Diencephalon (tissue), 2 donors: ENCODE data around the genes CLIC4, MACO1 and STMN1.

DNA sequence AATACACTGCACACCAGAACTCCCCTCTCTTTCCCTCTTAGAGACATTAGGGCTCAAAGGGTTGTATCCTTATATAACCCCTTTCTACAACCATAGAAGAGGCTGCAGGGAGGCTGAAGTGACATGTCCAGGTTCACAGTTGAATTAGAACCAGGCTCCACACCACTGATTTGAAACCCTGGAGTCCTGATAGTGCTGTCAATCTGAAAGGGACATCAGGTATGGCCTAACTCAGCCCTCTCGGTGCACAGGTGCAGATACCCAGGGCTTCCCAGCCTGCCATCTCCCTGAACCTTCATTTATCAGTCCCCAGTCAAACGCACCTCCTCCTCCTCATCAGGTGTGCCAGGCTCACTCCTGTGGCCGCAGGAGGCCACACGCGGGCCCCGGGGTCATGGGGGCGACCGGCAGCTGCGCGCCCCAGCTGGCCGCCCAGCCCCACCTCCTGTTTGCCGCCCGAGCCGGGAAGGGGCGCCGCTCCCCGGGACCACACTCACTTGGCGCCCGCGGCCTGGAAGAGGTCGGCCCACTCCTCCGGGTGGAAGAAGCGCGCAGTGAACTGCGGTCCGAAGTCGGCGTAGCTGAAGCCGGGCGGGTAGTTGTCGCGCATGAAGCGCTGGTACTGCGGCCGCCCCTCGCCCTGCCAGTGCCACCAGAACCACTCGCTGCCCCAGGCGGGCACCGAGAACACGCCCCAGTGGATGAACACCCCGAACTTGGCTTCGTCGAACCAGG is 522 bp downstream of the FUCA1 start:
- RAMPAGE, long total RNA: no peak

DNA sequence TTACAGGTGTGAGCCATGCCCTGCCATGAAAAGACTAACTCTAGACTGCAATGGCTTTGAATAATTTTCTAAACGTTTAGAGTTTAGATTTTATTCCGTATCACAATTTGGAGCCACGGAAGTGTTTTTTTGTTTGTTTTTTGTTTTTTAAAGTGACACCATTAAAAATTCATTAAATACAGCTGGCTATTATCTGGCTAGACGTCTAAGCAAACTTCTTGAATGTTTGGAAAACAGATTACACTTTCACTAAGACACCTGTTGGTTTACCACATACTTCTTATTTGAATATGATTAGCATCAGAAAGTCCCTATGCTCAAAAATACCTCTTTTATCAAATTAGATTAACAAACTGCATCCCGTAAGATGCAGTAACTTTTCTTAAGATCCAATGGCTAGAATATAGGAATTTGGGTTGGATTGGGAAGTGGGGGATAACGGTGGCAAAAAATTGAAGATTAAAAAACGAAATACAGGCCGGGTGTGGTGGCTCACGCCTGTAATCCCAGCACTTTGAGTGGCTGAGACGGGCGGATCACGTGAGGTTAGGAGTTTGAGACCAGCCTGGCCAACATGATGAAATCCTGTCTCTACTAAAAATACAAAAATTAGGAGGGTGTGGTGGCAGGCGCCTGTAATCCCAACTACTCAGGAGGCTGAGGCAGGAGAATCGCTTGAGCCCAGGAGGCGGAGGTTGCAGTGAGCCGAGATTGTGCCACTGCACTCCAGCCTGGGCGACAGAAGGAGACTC is 1.5 kb upstream of the PNRC2 start:
- RAMPAGE, long total RNA: no peak

DNA sequence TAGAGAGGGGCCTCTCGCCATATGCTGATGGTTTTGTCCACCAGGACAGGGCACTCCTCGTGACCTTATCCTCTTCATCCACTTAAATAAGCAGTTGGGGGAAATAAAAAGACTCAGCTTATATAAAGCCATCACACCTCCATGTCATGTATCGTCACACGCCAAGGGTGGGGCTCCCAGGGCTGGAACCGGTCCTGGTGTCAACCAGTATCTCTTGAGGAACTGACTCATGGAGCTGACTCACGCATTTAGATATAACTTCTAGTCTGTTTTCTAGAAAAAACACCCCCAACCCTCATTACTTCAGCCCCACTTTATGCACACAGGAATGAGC is 6.8 kb upstream of the IL22RA1 start:
- RAMPAGE, long total RNA: no peak

GRCh38 chr1:24744650-24745684 is at the start of gene CLIC4:
CLIC4 (plus strand) TSS chr1:24745447.
- RAMPAGE, long total RNA: start-site peak on the plus strand at chr1:24745373-24745492, 914 and 771 reads in 2 replicates

- RAMPAGE, long total RNA: no peak
Observed at GRCh38 chr1:24988357-24988700, 58.3 kb upstream of the RUNX3 start.

GRCh38 chr1:25109607-25110055 is 122.7 kb downstream of the SYF2 start:
- RAMPAGE, long total RNA: no peak

DNA sequence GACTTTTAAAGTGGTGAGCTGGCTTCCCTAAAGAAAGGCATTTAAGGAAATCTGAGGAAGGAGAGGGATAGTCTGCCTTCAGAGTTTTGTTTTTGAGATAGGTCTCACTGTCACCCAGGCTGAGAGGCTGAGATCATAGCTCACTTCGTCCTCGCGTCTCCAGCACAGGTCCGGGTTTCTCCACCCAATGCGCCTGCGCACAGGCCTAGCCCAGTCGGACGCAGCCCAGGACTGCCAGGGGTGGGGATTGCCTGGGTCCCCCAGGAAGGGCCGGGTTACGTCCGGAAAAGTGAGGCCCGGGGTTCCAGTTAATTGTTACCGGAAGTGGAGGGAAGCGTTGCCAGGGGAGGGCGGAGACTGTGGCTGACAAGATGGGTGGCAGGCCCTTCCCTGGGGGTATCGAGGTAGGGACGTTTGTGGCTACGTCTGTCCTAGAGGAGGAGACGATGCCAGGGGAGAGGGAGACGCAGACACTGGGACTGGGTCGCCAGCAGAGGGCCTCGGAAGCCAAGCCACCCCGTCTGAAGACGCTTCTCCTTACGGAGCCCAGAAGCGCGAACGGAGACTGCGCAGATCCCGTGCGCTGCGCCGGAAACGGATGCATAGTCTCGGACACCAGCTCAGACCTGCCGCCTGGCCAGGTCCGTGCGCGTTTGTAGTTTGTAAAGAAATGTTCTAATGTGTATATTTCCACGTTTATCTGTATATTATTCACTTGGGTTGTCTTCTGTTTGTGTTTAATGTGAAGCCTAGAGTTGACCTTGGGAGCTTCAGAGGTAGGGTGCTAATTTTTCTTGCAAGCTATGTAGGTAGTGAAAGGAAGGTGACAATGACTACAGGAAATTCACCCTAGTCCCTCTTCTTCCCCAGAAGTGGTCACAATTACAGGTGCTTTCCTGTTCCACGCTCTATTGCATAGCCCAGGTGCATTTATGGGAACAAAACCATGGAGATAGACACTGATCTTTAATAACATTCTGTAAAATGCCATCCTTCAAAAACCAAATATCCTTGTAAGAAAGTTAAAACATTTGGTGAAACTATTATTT is 7.4 kb downstream of the RSRP1 start:
- RAMPAGE, long total RNA: no peak

DNA sequence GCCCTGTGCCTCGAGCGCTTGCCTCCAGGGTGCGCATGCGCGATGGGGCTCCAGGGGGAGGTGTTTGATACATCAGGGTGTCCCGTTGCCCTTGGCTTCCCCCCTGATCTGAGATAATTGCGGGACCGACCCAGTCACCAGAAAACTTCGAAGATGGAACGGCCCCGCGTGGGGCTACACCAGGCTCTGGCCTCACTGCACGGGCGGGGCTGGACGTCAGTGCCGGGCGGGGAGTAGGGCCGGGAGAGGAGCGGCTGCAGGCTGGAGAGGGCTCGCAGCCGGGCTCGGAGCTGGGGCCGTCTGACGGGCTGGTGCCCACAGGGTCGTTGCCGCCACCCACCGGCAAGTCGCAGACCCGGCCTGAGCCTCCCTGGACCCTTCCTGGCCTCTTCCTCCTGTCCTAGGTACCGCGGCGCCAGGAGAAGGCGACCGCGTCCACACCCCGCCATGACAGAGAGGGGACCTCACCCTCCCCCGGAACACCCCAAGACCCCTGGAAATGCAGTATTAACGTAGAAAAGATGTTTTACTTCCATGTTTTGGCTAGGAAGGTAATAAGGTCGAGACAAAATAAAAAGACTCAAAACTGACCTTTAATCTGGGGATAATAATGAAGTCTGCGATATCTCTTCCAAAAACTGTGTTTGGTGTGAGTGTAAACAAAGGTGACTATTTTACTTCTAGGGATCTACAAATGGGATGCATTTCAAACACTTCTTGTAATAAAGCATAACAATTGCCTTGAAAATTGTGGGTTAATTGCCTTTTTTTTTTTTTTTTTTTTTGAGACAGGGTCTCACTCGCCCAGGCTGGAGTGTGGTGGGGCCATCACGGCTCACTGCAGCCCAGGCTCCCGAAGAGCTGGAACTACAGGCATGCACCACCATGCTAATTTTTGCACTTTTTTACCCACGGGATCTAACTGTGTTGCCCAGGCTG is 601 bp upstream of the RSRP1 start:
- RAMPAGE, long total RNA: no peak

GRCh38 chr1:25266417-25266966 is 5.8 kb upstream of the RHD start:
- RAMPAGE, long total RNA: no peak

- RAMPAGE, long total RNA: no peak
Observed at GRCh38 chr1:25430793-25431651, at the start of gene MACO1. MACO1 (plus strand) TSS chr1:25430897.

DNA sequence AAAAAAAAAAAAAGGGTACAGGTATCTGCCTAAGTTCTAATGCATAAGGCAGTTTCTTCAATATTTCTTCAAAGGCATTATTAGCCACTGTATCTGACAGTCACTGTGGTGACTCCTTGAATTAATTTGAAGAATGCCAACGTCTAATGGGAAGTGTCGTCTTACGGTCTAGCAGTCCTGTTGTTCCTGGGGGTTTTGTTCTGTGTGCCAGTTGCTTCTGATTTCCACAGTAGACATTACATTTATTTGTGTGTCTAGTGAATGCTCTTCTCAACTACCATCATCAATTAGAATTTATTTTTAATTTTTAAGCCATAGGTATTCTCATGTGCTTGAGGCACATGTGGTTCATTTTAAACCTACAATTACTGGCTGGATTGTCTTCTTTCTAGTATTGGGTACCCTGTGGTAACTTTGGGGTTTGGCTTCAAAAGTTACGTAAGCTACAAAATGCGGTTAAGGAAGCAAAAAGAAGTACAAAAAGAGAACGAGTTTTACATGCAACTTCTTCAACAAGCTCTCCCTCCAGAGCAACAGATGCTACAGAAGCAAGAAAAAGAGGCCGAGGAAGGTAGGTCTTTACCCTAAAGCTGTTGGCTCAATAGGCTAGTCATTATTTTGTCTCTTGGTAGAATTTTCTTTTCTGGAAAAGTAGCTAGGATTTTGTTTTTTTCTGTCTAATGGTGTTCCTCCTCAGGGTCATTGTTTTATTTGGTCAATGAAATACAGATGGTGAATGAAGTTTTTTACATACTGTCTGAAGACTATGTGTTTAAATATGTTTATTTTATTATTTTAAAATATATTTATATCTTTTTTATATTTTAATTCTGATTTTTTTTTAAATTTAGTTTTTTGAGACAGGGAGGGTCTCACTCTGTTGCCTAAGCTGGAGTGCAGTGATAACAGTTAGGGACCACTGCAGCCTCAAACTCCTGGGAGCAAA is 25.8 kb downstream of the MACO1 start:
- RAMPAGE, long total RNA: no peak

DNA sequence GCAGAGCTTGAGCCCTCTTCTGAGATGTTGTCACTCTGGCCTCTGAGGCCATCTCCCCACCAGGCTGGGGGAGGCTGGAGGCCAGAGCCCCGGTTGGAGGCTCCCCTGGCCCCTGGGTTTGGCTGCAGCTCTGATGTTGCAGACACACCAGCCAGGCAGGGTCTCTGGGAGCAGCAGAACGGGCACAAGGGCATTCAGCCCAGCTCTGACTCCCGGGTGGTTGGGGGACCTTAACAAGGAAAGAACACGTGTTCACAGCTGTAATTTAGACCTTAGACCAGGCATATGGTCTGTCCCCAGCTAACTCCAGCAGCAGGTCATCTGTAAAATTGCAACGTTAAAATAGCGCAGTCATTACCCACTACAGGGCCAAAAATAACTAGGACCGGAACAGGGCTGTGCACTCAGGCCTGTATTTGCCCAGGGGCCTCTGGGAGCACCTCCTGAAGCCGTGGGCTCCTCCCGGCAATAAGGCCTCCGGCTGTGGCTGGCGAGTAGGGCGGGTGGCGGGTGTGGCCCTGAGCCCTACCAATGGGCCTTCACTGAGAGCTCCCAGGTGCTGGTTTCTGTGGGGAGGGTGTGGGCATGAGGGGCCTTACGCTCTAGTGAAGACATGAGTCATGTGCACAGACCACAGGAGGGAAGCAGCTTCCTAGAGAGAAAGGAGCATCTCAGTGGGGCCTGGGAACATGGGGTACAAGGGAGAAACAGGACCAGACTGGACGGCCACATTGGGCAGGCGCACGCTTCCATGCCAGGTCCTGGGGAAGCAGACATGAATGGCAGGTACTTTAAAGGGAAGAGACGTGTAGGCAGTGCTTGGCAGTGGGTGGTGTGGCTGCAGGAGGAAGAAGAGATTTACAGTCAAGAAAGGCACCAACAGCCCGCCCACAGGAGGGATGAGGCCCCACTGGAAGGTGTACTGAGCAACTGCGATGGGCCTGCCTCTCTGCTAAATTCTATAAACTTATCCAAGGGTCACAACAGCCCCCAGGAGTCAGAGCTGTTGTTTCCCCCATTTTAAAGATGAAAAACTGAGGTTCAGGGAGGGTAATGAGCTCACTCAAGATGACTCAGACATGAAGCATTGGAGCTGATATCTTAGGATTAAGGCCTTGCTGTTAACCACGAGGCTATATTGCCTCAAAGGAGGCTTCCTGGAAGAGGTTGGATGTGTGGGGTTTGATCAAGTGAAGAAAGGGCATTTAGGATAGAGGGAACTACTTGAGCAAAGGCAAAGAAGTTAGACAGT is 6.3 kb downstream of the LDLRAP1 start:
- RAMPAGE, long total RNA: no peak

- RAMPAGE, long total RNA: no peak
Observed at GRCh38 chr1:25559009-25559718, 15.8 kb downstream of the LDLRAP1 start.

- RAMPAGE, long total RNA: no peak
Observed at GRCh38 chr1:25695539-25696489, 79.2 kb downstream of the MAN1C1 start.

- RAMPAGE, long total RNA: no peak
Observed at GRCh38 chr1:25775393-25775949, 24.5 kb upstream of the SELENON start.

DNA sequence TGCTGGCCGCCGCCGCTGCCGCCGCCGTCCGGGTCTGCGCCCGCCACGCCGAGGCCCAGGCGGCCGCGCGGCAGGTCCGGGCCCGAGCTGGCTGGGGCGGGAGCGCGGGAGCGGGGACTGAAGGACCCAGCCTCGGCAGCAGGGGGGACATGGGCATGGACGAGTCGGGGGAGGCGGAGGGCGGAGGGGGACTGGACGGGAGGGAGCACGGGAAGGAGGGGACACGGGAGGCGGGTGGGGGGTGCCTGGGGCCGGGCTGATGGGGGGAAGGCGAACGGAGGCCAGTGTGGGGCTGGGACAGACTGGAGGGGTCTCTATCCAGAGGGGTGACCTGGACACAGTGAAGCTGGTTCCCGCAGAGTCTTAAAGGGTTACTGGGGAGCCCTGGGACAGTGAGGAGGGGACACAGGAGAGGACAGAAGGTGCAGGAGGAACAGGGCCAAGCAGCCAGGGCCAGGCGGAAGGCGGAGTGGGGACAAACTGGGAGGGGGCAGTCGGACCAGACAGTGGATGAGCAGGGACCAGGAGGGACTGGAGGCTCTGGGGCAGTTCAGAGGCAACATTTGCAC is 431 bp downstream of the SELENON start:
- RAMPAGE, long total RNA: no peak

DNA sequence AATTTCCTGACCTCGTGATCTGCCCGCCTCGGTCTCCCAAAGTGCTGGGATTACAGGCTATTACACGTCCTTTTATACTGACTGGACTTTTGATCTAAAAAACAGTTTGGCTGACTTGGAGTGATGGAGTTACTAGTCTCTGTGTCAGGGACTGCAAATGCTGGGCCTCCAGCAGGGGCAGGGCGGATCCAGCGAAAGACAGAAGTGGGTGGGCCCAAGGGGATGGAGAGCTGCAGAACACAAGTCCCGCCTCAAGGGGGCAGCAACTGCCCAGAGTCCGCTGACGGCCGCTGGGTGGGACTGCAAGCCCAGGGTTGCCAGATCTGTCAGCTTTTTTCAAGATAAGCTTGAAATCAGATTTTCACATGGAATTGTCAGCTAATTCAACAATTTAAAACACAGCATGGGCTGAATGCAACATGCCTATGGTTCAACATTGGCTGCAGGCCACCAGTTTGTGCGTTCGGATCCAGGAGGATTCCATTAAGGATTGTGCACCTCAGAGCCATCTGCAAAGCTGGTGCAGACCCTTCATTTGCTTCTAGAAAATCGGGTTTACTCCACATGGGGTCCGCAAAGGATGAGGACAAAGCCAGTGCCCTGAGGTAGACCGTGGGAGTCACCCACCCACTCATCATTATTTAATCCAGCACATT is 10.8 kb downstream of the STMN1 start:
- RAMPAGE, long total RNA: no peak

DNA sequence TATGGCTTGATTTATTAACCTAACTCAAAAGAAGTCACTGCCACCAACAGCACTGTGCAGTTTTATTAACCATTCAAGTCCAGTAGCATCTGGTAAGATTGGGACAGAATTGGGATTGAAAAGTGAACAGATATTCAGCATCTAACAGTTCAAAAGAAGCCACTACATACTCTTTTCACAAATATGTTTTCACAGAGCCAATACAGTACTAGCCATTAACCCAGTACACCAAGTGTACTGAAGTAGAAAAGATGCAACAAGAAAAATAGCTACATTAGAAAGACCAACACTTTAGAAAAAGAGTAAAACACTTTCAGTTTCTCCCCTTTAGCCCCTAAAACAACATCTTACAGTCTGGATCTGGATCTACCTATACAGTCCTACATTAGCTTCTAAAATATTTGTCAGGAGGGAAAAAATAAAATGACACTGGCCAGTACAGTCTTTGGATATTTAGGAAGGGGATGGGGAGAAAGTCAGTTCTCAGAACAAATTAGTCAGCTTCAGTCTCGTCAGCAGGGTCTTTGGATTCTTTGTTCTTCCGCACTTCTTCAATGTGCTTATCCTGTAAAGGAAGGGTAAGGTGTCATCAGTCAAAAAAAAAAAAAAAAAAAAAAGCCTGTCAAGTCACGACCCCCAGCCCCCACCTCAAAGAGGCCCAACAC is 5.6 kb downstream of the STMN1 start:
- RAMPAGE, long total RNA: no peak

- RAMPAGE, long total RNA: start-site peak on the minus strand at chr1:25906413-25906446, 77,195 and 38,549 reads in 2 replicates
Observed at GRCh38 chr1:25906343-25906739, at the start of gene STMN1. STMN1 (minus strand) TSS chr1:25906419.

DNA sequence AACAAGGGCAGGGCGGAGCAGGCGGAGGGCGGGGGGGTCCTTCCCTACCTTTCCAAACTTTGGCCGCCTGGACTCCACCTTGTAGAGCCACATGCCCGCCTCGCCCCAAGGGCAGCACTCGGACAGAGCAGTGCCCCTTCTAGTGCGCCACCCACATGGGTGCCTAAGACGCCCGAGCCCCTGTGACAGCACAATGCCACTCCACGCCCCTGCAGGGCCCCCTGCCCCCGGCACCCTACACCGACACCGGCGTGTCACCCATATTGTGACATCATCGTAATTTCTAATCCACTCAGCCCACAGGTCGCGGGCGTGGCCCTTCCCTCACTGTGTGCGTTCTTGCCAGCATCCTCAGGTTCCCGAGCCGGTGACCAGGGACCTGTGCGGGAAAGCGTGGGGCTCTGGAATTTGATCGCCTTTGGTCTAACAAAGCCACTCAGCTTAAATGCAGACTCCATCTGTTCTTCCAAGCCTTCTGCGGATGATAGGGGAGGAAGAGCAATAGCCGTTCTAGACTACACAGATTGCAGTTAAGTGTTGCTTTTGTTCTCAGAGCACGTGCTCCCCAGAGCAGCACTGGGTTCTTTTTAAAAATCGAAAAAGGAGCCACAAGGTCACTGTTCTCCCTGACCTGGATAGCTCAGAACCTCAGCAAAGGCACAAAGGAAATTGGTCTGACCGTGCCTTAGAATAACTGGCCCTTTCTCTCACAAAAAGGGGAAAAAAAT is 685 bp upstream of the STMN1 start:
- RAMPAGE, long total RNA: no peak